Peyer's patch (tissue), 4 donors: Measurements from ENCODE around the gene TMEM17.

GRCh38 chr2:61493328-61494507, 22.8 kb upstream of the USP34 start:
- PRO-cap: no peak
- RAMPAGE, long total RNA, 4 experiments: no peak in any of the 4 experiments

- PRO-cap: no peak
- RAMPAGE, long total RNA, 4 experiments: start-site peak on the minus strand in 1 of 4 experiments, at chr2:61537400-61537416 at its widest, 11 reads per replicate
These were observed 889 bp downstream of the XPO1 start for GRCh38 chr2:61537261-61537672.

- PRO-cap: no peak
- RAMPAGE, long total RNA, 4 experiments: no peak in any of the 4 experiments
These were observed 91.7 kb downstream of the FAM161A start for GRCh38 chr2:61762175-61762606.

GRCh38 chr2:62195583-62195858, 394 bp upstream of the B3GNT2 start:
- PRO-cap: no peak
- RAMPAGE, long total RNA, 4 experiments: no peak in any of the 4 experiments

GRCh38 chr2:62210351-62210686, 14.4 kb downstream of the B3GNT2 start:
- PRO-cap: no peak
- RAMPAGE, long total RNA, 4 experiments: no peak in any of the 4 experiments

GRCh38 chr2:62309786-62310270, 113.9 kb downstream of the B3GNT2 start:
- PRO-cap: no peak
- RAMPAGE, long total RNA, 4 experiments: no peak in any of the 4 experiments

GRCh38 chr2:62411320-62412026, 94.5 kb downstream of the TMEM17 start:
- PRO-cap: no peak
- RAMPAGE, long total RNA, 4 experiments: no peak in any of the 4 experiments

DNA sequence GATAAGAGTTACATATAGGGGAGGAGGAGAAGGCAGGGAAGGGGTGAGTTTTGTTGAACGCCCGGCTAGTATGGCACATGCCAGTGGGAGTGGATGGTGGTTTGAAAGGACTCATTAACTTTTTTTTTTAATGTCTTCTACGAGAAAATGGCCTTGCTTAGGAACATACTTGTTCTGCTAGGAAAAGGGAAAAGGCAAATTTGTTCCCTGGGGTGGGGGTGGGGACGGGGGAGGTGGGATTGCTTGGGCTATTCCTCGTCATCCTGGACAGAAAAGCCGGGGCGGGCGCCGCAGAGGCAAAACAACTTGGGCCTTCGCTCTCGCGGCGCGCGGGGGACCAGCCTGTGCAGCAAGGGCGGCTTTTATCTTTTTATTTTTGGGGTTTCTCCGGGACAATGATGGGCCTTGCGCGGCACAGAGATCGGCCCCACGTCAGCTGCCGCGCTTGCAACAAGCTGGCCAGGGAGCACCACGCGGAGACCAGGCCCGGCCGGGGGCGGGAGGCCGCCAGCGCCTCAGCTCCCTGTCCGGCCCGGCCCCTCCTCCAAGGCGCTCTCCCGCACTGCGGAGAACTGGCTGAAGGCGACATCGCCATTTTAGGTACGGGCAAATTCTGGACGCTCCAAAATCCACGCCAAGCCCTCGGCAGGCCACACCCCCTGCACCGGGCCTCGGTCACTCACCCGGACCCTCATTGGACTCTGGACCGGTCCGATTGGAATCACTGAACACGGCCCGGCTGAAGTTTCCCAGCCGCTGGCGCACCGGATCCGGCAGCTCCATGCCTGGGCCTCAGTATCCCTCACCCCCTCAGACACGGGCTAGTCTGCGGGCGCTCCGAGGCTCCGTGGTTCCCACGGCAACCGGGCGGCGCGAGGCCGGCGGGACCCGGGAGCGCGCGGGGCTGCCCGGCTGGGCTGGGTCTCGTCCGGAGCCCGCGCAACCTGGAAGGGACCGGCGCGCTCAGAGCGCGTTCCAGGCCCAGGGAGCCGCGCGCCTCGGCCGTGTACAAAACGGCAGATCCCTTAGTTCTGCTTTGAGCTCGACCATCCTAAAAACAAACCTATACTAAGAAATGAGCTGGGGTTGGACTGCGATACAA, at the start of gene TMEM17:
TSS of gene TMEM17 (minus strand) at position 849 of the 1,102 bp plus-strand sequence.
- PRO-cap: bidirectional peak, plus-strand start at position 704 of the sequence, minus-strand start at position 556 of the sequence; unidirectional peak, plus-strand start at position 966 of the sequence
- RAMPAGE, long total RNA, 4 experiments: no peak in any of the 4 experiments

GRCh38 chr2:62654079-62654429, 51.5 kb upstream of the EHBP1 start:
- PRO-cap: no peak
- RAMPAGE, long total RNA, 4 experiments: no peak in any of the 4 experiments

- PRO-cap: no peak
- RAMPAGE, long total RNA, 4 experiments: no peak in any of the 4 experiments
These were observed 737 bp downstream of the EHBP1 start for GRCh38 chr2:62706366-62706533.

DNA sequence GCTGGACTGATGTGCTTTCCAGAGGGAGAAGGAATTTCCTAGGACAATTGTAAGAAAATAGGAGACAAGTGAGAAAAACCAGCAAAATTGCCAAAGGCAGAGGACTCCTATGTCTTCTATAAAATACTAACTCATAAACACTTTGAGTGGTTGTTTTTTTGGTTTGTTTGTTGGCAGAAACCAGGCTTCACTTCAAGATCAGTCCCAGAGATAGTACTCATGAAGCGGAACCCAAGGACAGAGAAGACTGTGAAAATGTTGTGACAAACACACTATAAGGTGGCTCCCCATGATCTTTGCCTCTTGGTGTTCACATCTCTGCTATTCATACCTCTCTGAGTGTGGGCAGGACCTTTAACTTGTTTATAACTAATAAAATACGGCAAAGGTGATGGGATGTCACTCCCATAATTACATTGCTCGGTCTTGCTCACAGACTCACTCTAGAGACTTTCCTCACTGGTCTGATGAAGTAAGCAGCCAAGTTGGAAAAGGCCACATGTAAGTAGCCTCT, 30.7 kb upstream of the UGP2 start:
- PRO-cap: no peak
- RAMPAGE, long total RNA, 4 experiments: no peak in any of the 4 experiments

GRCh38 chr2:63934297-63935025, 84.8 kb downstream of the VPS54 start:
- PRO-cap: no peak
- RAMPAGE, long total RNA, 4 experiments: no peak in any of the 4 experiments

GRCh38 chr2:64018102-64018513, 1.1 kb downstream of the VPS54 start:
- PRO-cap: unidirectional peak, plus-strand start at chr2:64018363
- RAMPAGE, long total RNA, 4 experiments: no peak in any of the 4 experiments

DNA sequence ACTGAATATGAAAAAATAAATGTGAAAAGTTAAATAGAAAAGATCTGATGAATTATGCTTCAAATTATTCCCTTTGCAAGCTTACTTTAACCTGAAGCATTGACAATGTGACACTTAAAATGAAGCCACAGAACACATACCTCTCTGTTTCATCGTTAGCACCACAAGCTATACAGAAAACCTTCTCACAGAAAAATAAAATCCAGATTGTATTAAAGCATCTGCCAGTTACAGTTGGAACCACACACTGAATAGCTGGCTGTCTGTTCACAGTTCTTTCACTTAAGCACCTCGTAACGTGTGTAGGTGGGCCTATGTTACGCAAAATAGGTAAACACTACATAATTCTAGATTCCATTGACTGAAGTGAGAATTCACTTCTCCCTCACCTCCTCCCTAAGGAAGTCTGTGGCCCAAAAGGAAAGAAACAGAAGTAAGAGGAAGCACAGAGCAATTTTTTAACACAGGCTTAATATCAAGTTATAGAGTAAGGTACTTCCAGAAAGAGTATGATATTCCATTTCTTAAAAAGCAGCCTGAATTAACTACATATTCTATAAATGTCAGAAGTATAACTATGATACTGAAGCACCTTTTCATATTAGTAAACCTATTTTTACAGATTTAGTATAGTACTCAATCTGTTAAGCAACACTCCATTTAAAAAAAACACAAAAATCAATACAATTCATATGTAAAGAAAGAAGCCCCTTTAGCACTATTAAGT, 24.8 kb downstream of the PELI1 start:
- PRO-cap: unidirectional peak, plus-strand start at position 227 of the sequence
- RAMPAGE, long total RNA, 4 experiments: no peak in any of the 4 experiments

DNA sequence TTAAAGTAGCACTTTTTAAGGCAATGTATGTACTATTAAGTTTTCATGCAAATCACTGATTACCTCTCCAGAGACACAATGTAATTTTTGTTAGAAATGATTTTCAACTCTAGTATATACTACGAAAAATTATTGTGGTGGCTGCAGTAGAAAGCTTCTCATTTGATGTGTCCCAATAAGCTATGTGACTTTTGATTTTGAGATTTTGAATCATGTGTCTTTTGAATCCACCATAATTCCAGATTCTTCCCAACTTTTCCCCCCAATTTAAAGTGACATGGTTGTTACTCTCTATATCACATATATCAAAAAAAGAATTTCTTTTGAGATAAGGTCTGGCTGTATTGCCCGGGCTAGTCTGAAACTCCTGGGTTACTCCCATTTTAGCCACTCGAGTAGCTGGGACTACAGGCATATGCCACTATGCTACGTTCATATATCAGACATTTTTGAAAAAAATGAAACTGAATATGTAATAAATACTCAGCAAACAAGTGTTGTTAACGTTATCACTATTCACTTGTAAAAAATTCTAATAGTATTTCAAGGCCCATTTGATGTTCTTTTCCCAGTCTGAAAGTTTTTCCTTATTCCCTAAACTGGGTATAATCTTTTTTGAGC, 14.2 kb downstream of the PELI1 start:
- PRO-cap: no peak
- RAMPAGE, long total RNA, 4 experiments: start-site peak on the minus strand in 1 of 4 experiments, centred at position 457 of the sequence, 24 reads per replicate

DNA sequence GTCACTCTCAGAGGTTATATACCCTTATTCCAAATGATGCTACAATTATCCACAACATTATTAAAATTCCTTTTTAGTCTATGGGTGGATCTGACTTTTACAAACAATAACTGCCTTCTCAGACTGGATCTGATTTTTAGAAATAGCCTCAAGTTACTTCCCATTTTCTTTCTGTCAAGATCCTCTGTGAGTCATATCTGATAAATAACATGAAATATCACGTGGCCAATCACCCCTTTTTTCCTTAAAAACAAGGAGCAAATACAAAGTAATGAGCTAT, 6.7 kb downstream of the PELI1 start:
- PRO-cap: no peak
- RAMPAGE, long total RNA, 4 experiments: no peak in any of the 4 experiments

DNA sequence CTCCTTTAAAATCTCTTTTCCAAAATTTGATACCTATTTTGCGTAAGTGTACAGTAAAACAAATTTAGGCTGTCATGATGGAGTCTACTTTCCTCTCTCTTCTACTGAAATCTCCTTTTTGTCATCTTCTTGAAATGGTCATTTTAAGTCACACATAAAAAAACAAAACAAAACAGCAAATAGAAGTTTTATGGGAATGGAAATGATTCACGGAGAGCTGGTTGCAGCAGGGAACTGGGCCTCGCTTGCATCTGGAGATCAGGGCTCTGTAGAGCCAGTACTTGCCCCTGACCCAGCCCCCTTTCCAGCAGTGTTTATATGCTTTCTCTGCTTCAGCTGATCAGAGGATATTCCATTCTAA, 59.2 kb upstream of the PELI1 start:
- PRO-cap: no peak
- RAMPAGE, long total RNA, 4 experiments: no peak in any of the 4 experiments

- PRO-cap: no peak
- RAMPAGE, long total RNA, 4 experiments: no peak in any of the 4 experiments
These were observed 66.6 kb upstream of the PELI1 start for GRCh38 chr2:64210651-64211422.

DNA sequence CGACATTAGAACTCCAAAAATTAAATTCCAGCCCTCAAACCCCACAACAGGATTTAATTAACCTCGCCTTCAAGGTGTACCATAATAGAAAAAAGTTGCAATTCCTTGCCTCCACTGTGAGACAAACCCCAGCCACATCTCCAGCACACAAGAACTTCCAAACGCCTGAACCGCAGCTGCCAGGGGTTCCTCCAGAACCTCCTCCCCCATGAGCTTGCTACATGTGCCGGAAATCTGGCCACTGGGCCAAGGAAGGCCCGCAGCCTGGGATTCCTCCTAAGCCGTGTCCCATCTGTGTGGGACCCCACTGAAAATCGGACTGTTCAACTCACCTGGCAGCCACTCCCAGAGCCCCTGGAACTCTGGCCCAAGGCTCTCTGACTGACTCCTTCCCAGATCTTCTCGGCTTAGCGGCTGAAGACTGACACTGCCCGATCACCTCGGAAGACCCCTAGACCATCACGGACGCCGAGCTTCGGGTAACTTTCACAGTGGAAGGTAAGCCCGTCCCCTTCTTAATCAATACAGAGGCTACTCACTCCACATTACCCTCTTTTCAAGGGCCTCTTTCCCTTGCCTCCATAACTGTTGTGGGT, 110.5 kb upstream of the PELI1 start:
- PRO-cap: no peak
- RAMPAGE, long total RNA, 4 experiments: no peak in any of the 4 experiments

DNA sequence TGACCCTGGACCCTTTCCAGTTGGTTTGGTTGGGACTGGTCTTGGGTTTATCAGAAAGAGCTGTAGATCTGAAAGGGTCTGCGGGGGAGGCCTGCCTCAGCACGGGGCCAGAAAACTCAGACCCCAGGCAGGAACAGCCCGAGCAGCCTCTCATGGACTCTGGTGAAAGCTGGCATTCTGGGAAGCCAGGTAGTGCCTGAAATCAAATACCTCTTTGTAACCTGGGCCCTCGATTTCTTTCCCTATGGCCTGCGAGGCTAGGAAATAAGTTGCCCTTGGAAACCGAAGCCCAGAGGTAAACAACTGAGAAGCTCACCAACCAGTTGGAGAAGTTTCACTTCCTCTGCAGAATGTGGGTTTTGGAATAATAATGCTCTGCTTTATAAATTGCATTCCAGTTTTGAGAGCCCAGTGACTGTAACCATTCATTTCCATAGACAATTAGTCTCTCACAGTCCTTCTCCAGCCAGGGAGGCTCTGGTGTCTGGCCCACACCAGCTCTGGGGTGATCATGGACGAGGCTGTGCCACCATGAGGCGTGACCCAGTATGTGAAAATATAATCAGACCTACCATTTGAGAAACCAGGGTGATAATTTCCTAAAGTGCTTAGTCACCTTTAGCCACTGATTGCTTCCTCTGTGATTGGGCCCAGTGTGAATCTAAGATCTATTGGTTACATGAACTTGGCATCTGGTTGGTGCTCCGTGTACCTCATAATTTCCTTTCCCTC, 133.0 kb upstream of the PELI1 start:
- PRO-cap: no peak
- RAMPAGE, long total RNA, 4 experiments: no peak in any of the 4 experiments